SK-N-DZ (cell line): Measurements from ENCODE around the genes EPOP, CISD3, PIP4K2B, RPL23 and NEUROD2.

DNA sequence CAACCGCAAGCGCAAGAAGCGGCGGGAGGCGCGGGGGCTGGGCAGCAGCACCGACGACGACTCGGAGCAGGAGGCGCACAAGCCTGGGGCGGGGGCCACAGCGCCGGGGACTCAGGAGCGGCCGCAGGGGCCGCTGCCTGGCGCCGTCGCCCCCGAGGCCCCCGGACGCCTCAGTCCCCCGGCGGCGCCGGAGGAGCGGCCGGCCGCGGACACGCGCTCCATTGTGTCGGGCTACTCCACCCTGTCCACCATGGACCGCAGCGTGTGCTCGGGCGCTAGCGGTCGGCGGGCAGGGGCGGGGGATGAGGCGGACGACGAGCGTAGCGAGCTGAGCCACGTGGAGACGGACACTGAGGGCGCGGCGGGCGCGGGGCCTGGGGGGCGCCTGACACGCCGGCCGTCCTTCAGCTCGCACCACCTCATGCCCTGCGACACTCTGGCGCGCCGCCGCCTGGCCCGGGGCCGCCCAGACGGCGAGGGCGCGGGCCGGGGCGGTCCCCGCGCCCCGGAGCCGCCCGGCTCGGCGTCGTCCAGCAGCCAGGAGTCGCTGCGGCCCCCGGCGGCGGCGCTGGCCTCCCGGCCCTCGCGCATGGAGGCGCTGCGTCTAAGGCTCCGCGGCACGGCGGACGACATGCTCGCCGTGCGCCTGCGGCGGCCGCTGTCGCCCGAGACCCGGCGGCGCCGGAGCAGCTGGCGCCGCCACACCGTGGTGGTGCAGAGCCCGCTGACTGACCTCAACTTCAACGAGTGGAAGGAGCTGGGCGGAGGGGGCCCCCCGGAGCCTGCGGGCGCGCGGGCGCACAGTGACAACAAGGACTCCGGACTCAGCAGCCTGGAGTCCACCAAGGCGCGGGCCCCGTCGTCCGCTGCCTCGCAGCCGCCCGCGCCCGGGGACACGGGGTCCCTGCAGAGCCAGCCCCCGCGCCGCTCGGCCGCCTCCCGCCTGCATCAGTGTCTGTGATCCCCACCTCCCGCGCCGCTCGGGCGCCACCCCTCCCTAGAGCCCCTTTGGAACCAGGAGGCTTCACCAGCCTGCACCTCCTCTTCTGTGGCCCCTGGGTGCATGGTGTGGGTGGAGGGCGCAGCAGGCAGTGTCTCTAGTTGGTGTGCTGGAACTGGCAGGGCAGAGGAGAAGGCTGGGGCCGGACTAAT is 82.1 kb downstream of the ARHGAP23 start:
RAMPAGE:
- cytosol, long total RNA = no peak
- nucleus, long total RNA = no peak

GRCh38 chr17:38674807-38675462 is at the start of gene EPOP:
Gene EPOP (minus strand): TSS chr17:38674957.
RAMPAGE:
- cytosol, long total RNA = no peak
- nucleus, long total RNA = no peak

DNA sequence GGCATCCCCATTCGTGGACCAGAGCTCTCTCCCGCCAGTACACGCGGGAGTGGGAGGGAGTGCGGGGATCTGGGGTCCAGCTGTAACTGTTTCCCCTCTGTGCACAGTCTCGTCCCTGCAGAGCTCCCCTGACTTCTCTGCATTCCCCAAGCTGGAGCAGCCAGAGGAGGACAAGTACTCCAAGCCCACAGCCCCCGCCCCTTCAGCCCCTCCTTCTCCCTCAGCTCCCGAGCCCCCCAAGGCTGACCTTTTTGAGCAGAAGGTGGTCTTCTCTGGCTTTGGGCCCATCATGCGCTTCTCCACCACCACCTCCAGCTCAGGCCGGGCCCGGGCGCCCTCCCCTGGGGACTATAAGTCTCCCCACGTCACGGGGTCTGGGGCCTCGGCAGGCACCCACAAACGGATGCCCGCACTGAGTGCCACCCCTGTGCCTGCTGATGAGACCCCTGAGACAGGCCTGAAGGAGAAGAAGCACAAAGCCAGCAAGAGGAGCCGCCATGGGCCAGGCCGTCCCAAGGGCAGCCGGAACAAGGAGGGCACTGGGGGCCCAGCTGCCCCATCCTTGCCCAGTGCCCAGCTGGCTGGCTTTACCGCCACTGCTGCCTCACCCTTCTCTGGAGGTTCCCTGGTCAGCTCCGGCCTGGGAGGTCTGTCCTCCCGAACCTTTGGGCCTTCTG is 11.3 kb downstream of the MLLT6 start:
RAMPAGE:
- cytosol, long total RNA = no peak
- nucleus, long total RNA = no peak

DNA sequence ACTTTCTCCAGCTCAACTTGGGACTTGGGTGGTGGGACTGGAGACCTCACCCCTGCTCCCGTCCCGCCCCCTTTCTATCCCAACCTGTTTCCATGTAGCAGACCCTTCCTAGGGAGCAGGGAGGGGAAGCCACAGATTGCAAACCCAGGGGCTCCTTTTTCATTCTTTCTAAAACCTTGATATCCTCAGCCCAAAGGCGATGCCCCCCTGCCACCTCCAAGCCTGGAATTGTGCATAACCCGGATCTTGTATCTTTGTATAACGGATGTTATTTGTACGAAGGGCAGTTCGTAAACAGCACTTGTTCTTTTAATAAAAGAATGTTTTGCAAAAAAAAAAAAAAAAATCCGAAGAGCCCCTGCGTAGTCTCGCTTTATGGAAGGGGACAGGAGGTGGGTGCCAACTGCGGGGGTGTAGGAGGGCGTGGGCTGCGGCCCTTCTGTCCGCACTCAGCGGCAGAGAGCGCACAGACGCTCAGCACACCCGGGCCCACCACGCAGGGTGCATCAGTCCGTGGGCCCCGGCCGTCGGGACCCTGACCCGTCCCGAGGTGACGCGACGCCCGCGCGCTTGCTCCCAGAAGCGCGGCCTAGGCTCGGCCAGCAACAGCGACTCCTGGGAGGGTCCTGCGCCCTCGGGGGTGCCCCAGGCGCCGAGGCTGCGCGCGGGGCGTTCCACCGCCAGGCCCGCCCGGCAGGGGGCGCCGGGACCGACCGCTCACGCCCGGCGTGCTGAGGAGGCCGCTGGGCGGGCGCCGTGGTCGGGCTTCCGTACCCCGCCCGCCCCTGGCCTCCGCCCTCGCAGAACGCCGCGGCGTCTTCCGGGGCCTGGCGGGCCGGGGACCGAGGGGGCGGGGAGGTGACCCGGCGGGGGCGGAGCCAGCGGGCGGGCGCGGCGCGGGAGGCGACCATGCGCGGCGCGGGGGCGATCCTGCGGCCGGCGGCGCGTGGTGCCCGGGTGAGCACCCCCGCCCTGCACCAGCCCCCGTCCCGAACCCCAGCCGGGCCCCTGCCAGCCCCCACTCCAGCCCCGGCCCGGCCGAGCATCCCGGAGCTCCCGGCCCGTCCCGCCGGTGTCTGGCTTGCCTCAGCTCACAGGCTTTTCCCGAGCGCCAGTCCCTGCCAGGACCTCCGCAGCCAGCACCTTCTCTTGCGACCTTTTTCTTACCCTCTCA is at the start of gene CISD3:
Gene CISD3, plus strand, starts transcription at position 892 of the 1,174 bp plus-strand sequence.
RAMPAGE:
- cytosol, long total RNA = no peak
- nucleus, long total RNA = no peak

DNA sequence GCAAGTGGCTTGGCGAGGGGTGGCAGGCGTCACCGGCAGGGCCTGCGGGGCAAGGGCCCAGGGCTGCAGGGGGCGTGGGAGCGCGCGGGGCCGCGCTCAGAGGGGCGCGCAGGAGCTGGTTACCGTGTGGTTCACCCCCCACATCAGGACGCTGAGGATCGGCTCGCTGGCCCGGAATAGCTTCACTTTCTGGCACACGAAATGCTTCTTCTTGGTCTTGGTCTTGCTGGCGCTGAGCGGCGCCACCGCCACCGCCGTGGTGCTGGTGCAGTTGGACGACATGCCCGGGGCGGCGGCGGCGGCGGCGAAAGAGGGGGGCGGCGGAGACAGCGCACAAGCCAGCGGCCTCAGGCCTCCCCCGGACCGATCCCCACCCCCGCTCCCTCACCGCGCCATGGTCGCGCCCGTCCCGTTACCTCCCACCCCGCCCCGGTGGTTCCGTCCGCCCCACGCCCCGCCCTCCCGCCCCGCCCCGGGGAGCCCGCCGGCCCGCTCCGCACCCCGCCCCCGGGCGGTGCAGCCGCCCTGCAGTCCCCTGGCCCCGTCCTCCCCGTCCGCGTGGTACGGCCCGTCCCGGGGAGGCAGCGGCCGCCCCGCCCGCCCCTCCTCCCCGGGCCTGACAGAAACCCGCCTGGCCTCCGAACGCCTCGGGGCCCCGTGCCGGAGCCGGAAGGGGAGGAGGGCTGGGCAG is at the start of gene PIP4K2B:
Gene PIP4K2B, minus strand, starts transcription at position 414 of the 691 bp plus-strand sequence.
RAMPAGE:
- cytosol, long total RNA = no peak
- nucleus, long total RNA = no peak

GRCh38 chr17:38799834-38800364 is 543 bp upstream of the PIP4K2B start:
RAMPAGE:
- cytosol, long total RNA = no peak
- nucleus, long total RNA = no peak

DNA sequence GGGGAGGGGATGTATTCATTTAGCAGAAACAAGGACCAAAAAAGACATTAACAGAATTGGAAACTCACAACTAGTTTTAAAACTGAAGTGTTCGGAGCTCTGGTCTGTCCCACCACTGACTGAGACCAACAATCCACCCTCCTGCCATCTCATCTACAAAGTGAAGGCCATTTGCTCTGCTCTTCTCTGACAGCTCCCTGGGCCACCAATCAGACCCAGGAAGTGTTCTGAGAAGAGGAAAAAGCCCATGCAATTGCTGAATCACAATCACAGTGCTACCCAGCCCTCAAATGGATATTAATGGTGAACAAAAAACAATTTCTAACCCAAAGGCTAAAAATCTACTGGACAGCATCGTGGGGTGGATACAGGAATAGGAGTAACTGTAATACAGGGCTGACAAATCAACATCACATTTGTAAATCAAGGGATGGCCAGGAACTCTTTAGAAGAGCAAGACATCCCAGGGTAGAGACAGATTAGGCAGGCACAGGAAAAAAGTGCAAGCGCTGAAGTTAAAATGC is 2.0 kb downstream of the RPL23 start:
RAMPAGE:
- cytosol, long total RNA = no peak
- nucleus, long total RNA = no peak

DNA sequence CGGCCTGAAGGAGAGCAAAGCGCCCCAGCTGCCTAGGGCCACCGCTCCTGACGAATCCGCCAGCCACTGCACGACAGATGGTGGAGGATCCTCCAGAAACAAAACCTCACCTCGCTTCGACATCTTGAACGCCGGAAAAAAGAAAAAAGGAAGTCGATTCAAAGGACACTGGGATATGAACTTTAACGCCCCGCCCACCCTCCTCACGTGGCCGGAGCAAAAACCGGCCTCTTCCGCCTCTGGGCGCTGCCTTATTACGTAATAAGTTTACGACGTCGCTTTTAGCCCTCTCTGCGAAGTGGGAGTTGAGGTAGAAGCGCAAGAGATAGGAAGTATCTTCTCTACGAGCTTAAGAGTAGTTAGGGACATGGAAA is at the start of gene RPL23:
Gene RPL23, minus strand, starts transcription at position 134 of the 374 bp plus-strand sequence.
RAMPAGE:
- cytosol, long total RNA = start-site peak on the minus strand centred at position 144 of the sequence, 24 bp wide, 9,272 and 2,727 reads in 2 replicates; start-site peak on the plus strand centred at position 305 of the sequence, 62 bp wide, 12 and 132 reads in 2 replicates
- nucleus, long total RNA = start-site peak on the minus strand centred at position 137 of the sequence, 33 bp wide, 3,601 and 302 reads in 2 replicates; start-site peak on the plus strand centred at position 290 of the sequence, 37 bp wide, 109 and 125 reads in 2 replicates

DNA sequence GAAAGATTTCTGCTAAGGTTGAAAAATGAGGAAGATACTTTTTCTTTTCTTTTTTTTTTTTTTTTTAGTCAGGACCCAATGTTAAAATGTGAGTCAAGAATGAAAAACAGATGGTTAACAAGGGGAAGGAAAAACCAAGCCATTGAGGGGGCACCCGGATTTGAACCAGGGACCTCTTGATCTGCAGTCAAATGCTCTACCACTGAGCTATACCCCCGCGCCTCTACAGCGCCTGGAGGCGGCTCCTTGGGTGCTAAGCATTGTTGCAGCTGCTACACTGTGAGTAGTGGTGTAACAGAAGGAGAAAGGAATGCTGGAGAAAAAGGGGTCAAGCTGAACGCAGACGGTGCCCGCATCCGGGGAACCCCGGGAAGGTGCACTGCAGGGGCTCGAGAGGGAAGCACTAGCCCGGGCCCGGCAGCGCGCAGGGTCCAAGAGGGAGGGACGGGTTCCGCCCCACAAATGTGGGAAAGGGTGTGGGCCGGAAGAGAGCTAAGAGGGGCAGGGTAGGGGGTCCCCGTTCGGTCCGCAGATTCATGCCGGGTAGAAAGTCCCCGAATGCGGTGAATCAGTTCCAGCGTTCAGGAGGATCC is 615 bp upstream of the LASP1 start:
RAMPAGE:
- cytosol, long total RNA = no peak
- nucleus, long total RNA = no peak

RAMPAGE:
- cytosol, long total RNA = no peak
- nucleus, long total RNA = no peak
Observed at GRCh38 chr17:39046021-39046256, 78.7 kb upstream of the FBXO47 start.

DNA sequence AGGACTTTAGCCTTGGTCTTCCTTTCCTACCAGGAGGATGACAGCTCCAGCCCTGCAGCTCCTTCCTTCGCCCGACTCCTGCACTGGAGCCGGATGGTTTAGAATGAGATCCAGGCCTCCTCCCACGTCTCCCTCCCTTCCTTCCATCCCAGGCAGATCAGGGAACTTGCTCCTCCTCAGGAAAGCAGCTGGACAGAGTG is 60.2 kb downstream of the PLXDC1 start:
RAMPAGE:
- cytosol, long total RNA = no peak
- nucleus, long total RNA = no peak

DNA sequence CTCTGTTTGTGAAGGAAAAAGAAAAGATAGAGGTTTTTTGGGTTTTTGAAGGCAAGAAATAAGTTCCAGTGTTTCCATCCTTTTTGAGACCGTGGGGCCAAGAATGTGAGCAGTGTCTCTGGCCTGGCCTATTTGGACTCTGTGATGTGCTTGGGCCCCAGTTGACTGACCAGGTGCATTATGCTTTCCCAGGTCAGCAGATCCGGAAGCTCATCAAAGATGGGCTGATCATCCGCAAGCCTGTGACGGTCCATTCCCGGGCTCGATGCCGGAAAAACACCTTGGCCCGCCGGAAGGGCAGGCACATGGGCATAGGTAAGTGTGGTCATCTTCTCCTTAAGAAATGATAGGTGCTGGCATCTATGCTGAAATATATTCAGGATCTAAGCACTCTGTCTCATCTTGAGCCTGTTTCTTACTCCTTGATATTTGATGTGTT is 2.1 kb downstream of the RPL19 start:
RAMPAGE:
- cytosol, long total RNA = no peak
- nucleus, long total RNA = no peak

DNA sequence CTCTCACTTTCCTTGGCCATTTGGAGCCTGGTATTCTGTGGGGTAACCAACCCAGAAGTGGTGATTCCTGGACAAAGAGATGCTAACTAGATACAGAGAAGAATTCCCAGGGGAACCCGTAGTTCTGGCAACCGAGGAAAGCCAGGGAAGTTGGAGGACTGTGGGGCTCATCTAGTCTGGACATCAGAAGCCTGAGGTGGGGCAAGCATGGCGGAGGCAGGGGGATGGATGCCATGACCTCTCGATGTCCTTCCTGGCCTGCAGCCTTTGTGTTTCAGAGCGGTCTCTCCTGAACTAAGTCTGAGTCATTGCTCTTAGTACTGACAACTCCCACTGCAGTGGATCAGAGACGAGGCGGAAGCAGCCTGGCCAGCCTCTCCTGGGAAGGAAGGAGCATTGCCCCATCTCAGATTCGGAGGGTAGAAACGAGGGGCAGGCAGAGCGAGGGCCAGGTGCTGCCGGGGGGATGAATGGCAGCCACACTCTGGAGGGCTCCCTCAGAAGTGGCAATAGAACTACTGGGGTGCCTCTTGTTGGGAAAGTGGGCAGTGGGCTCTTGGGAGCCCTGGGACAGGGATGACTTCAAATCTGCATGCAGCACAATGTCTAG is 3.5 kb upstream of the STAC2 start:
RAMPAGE:
- cytosol, long total RNA = no peak
- nucleus, long total RNA = no peak

DNA sequence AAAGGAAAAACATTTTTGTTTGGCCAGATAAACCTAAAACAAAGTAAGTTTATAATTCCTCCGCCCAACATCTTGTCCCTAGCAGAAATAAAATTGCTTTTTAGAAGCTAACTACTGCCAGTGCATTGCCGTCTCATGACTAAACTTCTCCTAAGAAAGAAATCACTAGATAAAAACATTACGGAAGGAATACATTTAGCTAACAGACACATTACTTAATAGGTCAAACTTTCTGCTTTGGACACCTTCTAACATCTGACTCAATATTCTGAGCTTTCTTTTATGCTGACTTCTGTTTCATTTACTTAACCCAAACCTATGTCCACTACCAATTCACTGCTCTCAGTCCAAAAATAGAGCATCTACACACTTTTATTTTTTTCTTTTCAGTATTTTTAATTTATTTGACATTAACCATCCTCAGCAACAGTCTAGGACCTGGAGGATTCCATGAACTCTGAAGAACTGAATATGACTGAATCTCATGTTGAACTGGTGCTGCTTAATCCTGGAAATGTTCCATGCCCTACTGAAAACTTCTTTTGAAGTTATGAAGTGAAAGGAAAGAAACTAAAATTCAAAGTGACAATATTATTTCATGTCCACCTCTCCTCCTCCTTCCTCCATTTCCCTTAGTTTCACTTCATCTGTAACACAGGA is 36.0 kb downstream of the FBXL20 start:
RAMPAGE:
- cytosol, long total RNA = no peak
- nucleus, long total RNA = no peak

GRCh38 chr17:39400908-39401520 is 412 bp downstream of the FBXL20 start:
RAMPAGE:
- cytosol, long total RNA = no peak
- nucleus, long total RNA = no peak

DNA sequence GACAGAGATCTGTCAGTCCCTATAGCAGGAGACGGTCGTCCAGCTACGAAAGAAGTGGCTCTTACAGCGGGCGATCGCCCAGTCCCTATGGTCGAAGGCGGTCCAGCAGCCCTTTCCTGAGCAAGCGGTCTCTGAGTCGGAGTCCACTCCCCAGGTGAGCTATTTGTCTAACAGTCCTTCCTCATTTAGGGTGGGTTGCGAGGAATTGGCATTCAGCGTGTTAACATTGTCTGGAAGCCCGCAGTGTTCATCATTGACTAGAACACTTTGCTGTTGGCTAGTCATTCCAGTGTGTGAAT is 1.6 kb downstream of the CDK12 start:
RAMPAGE:
- cytosol, long total RNA = no peak
- nucleus, long total RNA = no peak

GRCh38 chr17:39470862-39471910 is 9.9 kb downstream of the CDK12 start:
RAMPAGE:
- cytosol, long total RNA = no peak
- nucleus, long total RNA = no peak

DNA sequence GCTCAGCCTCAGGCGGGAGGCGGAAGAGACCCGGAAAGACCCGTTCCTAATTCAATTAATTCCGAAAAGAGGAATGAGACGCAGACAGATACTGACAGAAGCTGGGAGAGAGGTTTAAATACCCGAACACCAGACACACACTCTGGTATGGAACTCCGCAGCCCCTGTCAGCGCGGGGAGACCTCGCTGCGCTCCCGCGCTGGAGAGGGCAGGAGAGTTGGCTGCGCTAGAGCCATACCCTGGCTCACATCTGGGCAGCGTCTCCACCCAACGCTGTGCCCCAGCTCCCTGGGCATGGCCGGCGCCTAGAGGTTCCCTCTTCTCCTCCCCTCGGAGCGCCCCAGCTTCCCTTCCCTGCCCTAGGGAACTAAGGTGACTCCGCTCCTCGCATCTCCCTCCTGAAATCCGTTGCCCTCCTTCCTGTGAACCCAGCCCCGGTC is 8.0 kb downstream of the NEUROD2 start:
RAMPAGE:
- cytosol, long total RNA = no peak
- nucleus, long total RNA = no peak

DNA sequence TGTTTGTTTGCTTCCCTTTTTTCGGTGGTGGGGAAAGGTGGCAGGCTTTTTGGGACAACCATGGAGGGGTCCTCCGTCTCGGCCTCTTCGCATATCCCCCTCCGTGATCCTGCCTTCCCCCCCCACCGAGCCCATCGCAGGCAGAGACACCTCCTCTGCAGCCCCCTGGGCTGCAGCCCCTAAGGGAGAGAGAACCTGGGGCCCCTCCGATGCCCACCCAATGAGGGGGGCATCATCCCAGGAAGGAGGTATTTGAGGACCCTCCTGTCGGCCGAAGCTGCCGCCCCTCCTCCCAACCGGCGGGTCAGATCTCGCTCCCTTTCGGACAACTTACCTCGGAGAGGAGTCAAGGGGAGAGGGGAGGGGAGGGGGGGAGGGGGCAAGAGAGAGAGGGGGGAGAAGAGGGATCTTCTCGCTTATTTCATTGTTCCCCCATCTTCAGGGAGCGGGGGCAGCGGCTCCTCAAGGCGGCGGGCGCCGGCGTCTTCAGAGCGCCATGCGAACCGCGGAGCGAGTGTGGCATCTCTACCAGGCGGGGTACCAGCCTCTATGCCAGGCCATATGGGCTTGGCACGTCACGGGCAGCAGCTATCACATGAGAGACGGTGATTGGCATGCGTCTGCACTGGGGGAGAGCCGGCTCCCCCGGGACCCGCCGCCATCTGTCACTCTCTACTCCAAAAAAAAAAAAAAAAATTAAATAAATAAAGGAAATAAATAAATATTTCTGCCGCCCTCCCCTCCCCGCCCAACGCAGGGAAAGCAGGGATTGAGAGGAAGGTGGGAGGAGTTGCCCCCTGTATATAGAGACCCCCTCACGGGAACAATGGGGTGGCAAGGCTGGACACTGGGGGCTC is at the start of gene NEUROD2:
Gene NEUROD2, minus strand, starts transcription at position 527 of the 857 bp plus-strand sequence.
RAMPAGE:
- cytosol, long total RNA = no peak
- nucleus, long total RNA = no peak

DNA sequence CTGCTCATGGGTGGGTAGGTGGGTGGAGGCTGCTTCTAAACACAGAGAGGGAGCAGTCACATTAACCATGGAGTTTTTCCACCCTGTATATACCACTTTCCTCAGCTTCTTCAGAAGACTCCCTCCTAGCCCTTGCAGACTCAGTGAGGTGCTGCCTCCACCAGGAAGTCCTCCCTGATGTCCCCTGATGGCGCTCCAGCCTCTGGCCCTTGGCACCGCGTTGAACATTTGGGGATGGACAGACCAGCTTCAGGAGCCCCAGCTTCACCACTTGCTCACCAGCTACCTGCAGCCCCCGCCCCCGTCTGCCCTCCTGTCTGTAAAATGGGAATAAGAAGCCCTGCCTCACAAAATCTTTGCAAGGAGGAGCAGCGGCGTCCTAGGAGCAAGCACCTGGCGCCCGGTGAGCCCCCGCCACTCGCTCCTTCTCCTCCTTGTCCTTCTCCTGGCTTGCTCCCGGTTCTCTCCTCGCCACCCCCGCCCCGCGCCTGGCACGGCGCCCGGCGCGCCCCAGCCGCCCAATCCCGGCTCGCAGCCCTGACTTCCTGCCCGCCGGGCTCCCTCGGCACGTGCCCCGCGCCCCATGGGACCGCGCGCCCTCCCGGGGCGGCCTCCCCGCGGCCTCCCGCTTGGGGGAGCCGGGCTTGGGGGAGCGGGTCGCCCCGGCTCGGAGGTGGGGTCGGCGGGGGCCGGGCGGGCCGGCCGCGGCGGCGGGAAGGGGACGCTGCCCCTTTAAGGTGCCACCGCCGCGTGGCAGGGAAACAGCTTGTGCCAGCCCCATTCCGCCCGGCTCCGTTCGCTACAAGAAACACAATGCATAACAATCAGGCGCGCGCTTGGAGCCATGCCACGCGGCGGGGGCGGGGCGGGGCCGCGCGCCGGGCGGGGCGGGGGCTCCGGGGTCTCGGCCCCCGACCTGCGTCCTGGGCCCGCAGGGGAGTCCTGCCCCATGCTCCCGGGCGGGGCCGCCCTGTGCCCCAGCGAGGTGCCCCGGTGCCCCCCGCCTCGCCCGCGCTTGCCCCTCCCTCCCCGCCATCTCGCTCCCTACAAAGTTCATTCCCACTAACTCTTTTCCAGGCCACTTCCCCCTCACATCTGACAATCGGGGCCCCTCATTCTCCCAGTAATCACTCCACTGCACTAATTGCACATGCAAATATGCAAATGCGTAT is 9.1 kb upstream of the PPP1R1B start:
RAMPAGE:
- cytosol, long total RNA = no peak
- nucleus, long total RNA = no peak